A673 (cell line): ENCODE measurements around a stretch of chr2.

DNA sequence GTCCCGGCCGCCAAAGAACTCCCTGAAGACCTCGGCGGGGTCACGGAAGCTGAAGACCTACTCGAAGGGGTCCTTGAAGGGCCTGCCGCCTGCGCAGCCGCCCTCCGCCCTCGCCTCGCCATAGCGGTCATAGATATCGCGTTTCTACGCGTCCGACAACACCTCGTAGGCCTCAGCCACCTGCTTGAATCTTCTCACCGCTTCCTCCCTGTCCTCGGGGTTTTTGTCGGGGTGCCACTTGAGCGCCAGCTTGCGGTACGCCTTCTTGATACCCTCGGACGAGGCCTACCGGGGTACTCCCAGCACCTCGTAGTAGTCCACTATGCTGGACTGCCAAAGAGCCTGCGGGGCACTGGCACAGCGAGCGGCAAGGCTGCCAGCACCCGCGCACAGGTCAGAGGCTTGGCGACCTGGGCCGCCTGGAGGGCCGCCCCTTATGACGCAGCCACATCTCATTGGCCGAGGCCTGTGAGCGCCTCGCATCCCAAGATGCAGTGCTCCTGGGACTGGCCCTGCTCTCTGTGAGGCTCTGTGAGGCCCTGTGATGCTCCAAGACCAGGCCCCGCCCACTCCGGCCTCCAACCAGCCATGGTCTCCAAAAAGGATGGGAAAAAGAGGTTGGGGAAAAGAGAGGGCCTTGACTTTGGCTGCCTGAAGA lies 5.0 kb upstream of the UGT1A1 start:
- PRO-cap = no peak

GRCh38 chr2:234101958-234102480 lies 51.5 kb downstream of the SPP2 start:
- PRO-cap = no peak

DNA sequence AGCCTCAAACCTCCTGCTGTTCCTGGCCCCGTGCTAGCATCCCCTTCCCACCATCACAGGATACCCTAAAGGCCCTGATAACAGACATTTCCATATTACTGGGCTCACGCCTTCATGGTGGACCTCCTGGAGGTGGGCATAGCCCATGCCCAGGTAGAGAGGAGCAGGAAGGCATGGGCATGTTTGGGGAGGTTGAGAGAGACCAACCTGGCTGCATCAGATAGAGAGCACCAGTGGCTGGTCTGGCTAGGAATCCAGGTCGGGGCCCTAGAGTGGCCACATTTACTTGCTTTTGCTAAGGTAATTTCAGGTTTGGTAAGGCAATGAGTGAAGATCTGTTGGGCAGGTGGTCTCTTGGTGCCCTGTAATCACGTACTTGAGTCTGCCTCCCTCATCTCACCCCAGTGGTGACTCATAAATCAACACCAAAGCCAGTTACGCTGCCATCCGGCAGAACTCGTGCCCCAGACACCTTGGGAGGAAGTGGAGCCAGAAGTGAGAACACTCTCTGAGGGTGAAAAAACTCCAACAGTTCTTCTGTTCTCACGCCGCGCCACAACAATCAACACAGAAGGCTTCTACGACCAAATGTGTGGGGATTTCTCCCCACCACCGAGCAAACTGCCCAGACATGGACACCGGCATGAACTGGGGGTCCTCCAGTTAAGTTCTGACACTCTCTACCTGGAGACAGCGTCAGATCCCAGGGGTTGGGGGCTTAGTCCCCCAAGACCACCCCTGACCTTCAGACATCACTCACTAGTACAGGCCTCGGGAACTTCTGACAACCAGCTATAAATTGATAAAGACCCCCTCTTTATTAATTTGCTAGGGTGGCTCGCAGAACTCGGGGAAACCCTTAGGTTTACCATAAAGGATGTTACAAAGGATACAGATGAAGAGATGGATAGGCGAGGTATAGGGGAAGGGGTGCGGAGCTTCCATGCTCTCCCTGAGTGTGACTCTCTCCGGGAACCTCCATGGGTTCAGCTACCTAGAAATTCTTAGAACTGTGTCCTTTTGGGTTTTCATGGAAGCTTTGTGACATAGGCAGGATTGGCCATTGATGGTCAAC lies 206.2 kb downstream of the ARL4C start:
- PRO-cap = no peak

- PRO-cap = no peak
These were observed 188.8 kb downstream of the ARL4C start for GRCh38 chr2:234307985-234308498.

DNA sequence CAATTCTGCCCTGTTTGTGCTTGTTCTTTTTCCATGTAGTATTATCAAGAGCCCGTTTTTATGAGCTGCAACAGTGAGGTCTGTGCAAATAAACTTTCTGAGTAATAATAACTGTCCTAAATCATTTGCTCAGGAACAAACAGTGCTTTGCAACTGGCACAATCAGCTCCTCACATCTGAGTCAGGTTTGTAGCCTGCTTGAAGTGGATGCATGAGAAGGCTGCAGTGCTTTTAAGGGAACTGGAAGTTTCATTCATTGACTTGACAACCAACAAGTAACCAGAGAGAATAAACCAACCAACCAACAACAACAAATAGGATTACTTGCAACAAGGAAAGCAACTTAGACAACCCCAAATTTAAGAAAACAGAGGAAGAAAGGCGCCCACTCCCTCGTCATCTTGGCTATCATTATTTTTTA lies 127.9 kb downstream of the ARL4C start:
- PRO-cap = no peak

- PRO-cap = no peak
These were observed 50.0 kb downstream of the ARL4C start for GRCh38 chr2:234446811-234447289.

- PRO-cap = no peak
These were observed 48.3 kb downstream of the ARL4C start for GRCh38 chr2:234448466-234449149.

- PRO-cap = no peak
These were observed 37.3 kb downstream of the ARL4C start for GRCh38 chr2:234459494-234459992.

GRCh38 chr2:234633518-234634003 lies 136.7 kb upstream of the ARL4C start:
- PRO-cap = no peak

DNA sequence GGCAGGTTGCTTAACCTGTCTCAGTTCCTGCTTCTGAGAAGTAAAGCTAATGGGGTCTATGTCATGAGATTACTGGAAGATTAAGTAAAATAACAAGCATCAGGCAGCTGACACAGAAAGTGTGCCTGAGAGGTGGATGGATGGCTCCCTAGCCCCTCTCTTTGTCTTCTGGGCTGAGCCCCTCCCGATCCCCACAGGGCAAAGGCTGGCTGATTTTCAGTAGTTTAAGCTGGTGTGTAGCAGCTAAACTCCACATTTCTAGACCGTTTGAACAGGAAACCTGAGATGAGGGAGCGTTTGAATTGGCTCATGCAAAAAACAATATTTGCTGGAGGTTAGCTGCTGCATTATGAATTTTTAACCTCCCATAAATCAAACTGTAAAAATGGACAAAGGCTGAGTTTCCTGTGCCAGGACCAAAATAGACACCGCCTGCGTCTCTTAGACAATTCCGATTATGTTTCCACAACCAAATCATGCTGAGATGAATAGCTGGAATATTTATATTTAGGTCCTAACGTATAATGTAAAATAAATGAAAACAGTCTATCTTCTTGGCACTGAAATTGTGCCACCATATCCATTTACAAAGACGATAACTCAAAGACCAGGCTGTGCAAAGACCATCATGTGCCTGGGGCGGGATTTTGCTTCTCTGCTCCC lies 194.0 kb upstream of the ARL4C start:
- PRO-cap = no peak

GRCh38 chr2:234795864-234796658 lies 155.8 kb upstream of the SH3BP4 start:
- PRO-cap = no peak

DNA sequence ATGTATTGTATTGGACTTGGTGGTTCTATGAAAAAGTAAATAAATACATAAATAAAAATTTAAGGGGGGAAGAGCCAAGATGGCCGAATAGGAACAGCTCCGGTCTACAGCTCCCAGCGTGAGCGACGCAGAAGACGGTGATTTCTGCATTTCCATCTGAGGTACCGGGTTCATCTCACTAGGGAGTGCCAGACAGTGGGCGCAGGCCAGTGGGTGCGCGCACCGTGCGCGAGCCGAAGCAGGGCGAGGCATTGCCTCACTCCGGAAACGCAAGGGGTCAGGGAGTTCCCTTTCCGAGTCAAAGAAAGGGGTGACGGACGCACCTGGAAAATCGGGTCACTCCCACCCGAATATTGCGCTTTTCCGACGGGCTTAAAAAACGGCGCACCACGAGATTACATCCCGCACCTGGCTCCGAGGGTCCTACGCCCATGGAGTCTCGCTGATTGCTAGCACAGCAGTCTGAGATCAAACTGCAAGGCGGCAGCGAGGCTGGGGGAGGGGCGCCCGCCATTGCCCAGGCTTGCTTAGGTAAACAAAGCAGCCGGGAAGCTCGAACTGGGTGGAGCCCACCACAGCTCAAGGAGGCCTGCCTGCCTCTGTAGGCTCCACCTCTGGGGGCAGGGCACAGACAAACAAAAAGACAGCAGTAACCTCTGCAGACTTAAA lies 63.4 kb upstream of the SH3BP4 start:
- PRO-cap = no peak

DNA sequence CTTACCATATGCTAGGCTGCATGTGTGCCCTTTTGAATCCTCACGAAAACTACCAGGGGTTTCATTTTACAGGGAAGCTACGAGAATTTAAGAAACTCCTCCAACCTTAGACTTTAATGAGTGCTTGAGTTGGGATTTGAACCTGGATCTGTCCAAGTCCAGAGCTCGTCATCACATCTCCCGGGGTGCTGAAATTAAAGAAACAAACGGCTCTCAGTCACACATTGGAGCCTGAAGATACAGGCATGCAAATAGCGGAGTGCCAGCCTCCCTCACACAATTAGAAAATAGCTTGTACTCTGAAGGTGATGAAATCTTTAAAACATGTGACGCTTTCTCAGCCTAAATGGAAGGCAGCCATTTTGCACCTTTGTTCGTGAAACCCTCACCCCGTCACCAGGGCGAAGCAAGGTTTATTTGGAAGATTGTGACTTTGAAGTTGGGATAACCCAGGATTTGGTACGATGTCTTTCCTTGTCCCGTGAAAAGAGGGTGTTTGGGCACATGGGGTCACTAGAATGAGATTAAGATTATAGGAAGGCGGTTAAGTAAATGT lies 4.0 kb downstream of the SH3BP4 start:
- PRO-cap = bidirectional peak, plus-strand start at position 370 of the sequence, minus-strand start at position 261 of the sequence

DNA sequence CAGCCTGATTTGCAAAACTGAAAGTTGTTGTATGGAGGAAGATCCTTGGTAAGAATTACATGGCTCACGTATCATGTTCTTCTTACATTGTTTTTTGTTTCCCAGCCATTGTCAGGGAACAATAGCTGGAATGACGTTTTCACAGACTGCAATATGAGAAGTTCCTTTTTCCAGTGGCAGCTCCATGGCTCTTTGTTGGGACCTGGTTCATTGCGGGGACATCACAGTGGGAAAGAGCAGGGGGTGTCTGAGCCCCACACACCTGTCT lies 8.9 kb downstream of the SH3BP4 start:
- PRO-cap = no peak

- PRO-cap = no peak
These were observed 75.0 kb downstream of the SH3BP4 start for GRCh38 chr2:235026766-235027322.

DNA sequence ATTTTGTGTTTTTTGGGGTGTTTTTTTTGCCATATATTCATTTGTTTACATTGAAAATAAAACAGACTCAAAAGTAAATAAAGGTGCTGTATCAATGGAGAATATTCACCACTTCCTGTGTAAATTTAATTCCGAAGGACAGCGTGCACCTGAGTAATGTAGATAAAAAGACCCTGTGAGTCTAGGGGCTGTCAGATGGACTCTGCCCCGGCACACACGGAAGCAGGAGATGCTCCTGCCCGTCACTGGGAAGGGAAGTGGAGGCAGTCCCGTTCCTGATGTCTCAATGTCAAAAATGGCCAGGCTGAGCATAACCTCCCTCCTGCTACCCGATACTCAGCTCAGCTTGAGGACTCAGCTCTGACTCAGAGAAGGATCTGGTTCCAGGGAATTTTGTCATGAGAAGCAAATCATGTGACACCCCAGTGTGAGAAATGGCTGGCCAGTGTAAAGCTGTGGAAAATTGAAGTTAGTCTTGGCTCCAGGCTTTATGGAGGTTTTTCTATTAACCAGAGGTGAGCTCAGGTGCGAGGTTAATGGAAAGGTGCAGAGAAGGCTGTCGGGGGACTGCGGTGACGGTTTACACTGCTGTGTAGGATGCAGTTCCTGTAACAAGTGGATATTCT lies 24.9 kb upstream of the AGAP1 start:
- PRO-cap = bidirectional peak, plus-strand start at position 425 of the sequence, minus-strand start at position 367 of the sequence

DNA sequence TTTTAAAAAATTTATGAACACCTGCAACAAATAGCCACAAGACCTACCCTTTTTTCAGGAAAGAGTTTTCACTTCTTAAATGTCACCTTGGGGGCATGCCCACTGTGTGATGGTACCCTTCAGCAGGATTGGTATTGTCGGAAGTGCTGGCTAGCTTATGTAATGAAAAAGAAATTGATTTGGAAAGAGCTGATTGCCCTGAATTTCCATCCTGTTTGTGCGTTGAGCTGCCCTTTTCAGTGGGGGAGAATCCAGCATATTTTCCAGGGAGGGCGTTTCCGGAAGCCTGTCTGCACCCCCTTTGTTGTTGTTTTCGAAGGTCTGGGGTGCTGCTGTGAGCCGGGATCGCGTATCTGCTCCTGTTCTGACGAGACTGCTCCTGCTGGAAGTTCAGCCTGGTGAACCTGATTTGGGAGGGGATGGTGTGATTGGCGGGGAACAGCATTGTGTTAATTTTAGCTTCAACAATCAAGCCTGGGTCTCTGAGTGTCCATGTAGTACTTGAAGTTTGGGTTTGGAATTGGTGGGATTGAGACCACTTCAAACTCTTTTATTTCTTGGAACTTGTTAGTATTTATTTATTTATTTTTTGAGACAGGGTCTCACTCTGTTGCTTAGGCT lies 9.3 kb downstream of the AGAP1 start:
- PRO-cap = no peak

- PRO-cap = no peak
These were observed 20.9 kb downstream of the AGAP1 start for GRCh38 chr2:235514223-235515608.

DNA sequence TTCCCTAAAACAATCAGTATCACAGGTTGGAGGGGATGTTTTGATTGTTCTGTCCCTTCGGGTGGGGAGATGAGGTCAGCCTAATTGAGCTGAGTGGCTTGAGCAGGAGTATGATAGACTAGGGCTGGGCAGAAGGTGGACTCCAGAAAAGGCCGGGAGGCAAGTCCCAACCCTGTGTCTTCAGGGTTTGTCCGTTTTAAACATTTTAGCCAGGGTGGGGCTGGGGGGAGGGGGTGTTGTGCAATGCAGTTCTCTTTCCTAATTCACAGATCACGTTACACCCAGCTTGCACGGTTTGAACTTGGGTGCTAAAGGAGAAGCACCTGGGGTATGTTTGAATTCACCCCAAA lies 233.3 kb downstream of the AGAP1 start:
- PRO-cap = no peak

GRCh38 chr2:235908530-235909198 lies 259.5 kb downstream of the GBX2 start:
- PRO-cap = no peak